Cardiac atrium fibroblast (primary cell): Measurements from ENCODE around the genes RIN3, UNC79 and FAM181A.

DNA sequence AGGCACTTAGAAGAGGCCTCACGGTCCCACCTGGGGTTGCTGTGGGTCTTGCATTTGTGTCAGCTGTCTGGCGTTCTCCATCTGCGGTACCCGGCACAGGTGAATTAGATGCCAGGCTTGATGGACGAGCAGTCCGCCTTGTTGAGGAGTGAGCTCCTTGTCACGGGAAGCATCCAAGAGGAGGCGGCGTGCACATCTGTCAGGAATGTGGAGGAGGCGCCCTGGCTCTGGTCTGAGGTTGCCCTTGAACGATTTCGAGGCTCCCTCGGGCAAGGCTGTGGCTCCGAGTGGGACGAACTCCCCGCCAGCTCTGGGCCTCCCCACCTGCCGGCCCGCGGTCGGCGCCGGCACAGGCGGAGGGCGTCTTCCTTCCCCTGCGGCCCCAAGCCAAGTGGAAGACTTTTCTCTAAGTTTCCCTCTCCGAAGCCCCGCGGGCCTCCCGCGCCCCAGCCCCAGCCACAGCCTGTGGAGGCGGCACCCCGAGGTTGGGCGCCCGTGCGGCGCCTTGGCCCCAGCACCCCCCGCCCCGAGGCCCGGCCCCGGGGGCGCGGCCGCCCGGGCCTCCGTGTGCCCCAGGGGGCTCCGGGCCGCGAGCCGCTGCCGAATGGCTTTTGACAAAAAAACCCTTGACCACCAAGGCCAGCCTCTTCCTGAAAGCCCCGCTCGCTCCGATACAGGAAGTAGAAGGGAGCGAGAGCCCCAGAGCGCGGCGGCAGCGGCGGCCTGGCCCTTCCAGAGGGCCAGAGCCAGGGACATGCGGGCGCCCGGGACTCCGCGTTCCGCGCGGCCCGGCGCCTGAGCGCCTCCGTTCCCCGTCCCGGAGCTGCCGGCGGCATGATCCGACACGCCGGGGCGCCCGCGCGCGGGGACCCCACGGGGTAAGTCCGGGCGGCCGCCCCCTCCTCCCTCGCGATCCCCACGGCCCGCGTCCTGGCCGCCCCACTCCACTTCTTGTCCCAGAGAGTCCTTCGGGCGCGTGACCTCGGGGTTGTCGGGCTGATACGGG is at the start of gene RIN3:
Gene RIN3, plus strand, starts transcription at position 683 of the 1,006 bp plus-strand sequence.
- RAMPAGE, long total RNA: no peak

GRCh38 chr14:92560450-92560821 is 46.9 kb downstream of the RIN3 start:
- RAMPAGE, long total RNA: no peak

DNA sequence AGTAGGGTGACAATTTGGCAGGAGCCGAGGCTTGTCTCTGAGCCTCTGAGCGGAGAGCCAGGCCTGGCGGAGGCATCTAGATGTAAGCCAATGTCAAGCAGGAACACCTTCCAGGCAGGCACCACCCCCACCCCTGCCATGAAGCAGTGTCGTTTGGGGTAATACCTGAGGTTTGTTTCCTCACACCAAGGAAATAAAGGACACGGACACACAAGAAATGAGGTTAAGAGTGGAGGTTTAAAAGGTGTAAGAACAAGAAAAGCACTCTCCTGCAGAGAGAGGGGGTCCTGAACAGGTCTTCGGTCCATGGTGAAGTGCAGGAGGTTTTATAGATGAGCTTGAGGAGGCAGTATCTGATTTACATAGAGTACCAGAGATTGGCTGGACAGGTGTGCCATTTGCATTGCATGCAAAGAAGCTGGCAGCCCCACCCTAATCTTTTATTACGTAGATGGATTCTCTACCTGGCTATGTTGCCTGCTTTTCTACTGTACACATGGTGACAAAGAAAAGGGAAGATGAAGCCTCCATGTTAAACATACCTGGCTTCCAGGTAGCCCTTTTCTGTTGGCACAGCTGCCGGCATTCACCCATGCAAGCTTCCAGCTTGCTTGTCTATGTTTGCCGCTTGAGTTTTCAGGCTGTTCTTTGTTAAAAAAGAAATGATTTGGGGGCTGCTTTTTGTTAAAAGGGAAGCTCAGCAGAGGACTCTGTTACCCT is 60.5 kb downstream of the RIN3 start:
- RAMPAGE, long total RNA: no peak

DNA sequence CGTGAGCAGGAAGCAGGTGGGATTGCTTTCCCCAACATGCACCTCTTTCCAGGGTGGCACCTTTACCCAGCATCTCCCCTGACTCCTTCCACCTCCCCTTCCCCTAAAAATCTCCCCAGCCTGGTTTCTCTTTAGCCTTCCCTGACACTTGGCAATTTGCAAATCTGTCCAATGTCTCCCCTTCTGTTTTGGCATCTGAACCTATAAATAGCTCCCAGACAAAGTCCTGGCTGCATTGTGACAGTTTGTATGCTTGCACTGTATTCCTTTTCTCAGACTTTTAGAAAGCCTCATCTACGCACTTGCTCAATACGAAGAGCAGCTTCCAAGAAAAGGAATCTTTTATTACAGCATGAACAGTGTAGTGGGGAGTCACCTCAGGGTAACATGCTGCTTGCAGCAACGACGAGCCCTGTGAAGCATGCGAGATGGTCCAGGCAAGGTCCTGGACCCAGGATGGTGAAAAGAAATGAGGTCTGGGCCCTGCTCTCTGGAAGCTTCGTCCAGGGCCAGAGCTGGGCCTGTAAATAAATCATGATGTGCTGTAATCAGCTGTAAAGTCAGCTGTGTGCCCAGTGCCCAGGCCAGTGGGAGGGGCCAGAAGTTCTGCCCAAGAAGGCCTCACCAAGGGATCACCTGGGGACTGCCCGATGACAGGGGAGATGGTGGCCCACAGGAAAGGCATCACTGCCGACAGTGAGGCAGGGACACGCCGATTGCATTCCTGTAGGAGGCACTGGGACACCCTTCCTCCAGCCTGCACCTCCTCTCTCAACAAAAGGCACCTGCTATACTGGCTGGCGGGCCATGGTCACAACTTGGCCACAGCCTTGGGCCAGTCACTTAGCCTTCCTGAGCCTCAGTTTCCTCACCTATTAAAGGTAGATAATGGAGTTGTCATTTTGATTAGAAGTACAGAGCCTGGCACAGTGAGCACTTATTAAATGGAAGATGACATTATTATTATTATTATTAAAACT is 88.4 kb downstream of the RIN3 start:
- RAMPAGE, long total RNA: no peak

DNA sequence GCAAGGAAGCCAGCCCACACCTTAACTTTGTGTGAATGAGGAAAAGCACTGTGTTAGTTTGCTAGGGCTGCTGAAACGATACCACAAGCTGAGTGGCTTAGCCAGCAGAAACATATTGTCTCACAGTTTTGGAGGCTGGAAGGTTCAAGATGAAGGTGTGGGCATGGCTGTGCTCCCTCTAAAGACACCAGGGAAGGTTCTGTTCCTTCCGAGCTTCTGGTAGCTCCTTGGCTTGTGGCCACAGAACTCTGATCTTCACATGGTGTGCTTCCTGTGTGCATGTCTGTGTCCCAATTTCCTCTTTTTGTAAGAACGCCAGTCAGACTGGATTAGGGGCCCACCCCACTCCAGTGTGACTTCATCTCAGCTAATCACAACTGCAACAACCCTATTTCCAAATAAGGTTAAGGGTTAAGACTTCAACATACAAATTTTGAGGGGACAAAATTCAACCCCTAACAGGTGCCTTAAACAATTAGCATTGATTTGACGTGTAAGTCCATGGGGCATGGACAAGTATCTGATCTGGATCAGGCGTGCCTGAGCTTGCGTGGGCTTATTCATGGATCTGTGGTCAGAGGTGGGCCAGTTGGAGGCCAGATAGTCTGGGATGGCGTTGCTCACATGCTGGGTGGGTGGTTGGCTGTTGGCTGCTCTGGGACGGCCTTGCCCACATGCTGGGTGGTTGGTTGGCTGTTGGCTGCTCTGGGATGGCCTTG is 88.6 kb downstream of the LGMN start:
- RAMPAGE, long total RNA: no peak

DNA sequence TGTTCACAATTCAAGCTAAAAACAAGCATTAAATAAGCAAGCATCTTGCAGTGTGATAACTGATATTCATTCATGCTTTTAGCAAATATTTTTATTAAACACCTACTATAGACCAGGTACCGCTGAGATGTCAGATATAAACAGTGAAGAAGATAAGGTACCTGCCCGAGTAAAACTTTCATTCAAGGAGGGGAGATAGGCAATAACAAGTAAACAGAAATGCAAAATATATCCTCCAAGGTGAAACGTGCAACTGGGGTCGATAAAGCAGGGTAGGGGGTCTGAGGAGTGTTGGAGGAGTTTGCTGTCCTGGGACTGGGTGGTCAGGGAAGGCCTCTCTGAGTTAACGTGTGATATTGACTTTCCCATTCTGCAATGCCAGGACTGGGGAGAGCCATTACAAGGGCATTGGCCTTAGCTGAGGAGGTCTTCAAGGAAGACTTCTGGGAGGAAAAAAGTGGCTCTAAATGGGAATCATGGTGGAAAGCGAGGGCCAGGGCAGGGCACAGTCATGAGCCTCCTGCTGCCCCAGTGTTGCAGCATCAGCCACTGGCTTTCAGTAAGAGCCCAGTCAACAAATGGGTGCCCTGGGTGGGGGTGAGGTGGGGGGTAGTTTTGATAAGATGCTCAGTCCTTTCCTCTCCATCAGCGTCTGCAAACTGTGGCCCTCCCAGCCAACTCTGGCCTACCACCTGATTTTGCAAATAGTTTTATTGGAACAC is 79.2 kb downstream of the LGMN start:
- RAMPAGE, long total RNA: no peak

- RAMPAGE, long total RNA: no peak
Measured at GRCh38 chr14:92797313-92797793, 3.2 kb downstream of the GOLGA5 start.

- RAMPAGE, long total RNA: no peak
Measured at GRCh38 chr14:92846314-92846709, 52.2 kb downstream of the GOLGA5 start.

DNA sequence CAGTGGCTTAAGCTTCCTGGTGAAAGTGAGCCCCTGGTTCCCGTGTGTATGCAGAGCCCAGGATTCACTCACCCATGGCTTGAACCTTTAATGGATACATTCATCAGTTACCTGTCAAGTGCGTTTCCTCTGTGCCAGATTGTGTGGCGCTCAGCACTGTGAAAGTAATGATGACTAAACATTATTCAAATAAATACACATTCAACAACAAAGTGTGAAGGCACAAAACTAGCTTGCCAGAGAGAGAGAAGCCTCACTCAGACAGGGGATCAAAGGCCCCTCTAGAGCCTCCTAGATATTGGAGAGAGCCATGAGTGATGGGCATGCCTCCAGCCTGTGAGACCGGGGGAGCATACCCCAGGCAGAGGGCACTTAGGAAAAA is 545 bp upstream of the CHGA start:
- RAMPAGE, long total RNA: no peak

DNA sequence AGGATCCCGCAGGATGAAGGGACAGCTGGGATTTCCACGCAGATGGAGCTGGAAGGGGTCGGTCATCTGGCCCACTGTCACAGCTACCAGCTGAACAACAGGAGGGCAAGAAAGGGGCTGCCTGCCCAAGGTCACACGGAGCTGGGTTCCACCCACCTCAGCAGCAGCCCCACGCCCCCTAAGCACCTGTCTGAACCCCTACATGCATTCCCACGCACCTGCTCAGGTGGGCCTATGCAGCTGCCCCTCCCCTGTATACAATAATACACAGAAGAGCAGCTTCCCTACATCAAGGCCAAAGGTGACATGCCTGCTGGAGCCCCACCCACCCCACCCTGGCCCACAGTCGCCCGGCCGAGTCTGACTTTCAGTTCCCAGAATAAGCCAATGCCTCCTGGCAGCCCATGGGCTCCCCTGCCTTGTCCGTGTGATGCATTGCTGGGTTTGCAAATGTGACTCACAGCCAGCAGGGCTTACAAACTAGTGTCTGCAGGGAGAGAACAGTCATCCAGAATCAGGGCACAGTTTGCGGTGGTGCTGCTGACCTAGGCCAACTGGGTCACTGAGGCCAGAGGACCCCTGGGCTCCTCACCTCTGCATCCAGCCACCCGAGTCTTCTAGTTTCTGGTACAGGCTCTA is 84.2 kb downstream of the CHGA start:
- RAMPAGE, long total RNA: no peak

DNA sequence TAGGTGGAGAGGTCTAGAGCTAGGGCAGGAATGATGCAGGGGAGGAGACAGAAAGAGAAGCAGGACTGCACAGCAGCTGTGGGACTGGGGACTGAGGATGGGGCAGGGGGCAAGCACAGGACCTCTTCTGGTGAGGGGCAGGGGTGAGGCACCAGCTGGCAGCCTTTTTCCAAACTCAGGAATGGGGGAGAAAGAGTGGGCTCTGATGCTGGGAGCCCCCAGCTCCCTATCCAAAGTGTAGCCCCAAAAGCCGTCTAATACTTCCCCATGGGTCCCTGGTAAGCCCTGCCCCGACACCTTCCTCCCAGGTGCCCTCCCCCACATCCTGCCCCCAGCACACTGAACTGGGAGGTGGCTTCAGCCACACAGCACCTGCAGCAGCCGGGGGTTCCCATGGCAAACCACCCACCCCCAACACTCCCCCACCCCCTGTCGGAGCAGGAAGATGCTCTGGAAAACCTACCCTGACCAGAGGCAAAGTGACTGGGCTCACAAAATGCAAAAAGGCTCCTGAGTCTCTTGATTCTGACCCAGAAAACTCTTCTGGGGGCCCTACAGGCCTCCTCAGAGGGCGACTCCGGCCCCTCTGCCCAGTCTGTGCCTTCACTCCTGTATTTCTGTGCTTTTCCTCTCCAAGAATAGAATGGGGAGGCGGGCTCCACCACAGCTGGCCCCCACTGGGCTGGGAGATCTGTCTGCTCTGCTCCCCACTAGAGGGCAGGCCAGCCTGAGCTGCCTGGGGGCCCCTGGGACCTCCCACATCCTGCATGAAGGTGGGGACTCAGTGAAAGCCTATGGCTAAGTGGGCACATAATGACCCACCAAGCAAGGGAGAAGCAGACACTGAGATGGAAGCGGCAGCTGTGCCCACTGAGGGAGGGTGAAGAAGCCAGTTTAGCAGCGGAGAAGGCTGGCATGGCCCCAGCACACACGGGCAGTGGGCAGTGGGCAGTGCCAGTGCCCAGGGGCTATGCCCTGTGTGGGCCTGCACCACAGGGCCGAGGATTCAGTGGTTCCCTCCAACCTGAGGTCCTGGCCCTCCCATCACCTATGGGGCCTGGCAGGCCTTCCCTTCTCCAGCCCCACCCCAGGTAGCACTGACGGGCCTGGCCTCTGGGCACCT is 81.5 kb downstream of the ITPK1 start:
- RAMPAGE, long total RNA: no peak

DNA sequence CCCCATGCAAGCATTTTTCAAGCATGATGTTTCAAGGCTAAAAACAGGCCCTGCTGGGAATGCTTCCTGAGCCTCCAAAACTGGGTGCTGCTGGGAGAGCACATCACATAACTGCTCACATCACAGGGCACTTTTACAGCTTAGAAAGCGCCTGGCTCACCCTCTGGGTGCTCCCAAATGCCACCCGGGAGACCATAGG is 58.9 kb downstream of the ITPK1 start:
- RAMPAGE, long total RNA: no peak

- RAMPAGE, long total RNA: no peak
Measured at GRCh38 chr14:93293794-93294177, 39.0 kb downstream of the BTBD7 start.

- RAMPAGE, long total RNA: no peak
Measured at GRCh38 chr14:93329849-93330911, 2.7 kb downstream of the BTBD7 start.

DNA sequence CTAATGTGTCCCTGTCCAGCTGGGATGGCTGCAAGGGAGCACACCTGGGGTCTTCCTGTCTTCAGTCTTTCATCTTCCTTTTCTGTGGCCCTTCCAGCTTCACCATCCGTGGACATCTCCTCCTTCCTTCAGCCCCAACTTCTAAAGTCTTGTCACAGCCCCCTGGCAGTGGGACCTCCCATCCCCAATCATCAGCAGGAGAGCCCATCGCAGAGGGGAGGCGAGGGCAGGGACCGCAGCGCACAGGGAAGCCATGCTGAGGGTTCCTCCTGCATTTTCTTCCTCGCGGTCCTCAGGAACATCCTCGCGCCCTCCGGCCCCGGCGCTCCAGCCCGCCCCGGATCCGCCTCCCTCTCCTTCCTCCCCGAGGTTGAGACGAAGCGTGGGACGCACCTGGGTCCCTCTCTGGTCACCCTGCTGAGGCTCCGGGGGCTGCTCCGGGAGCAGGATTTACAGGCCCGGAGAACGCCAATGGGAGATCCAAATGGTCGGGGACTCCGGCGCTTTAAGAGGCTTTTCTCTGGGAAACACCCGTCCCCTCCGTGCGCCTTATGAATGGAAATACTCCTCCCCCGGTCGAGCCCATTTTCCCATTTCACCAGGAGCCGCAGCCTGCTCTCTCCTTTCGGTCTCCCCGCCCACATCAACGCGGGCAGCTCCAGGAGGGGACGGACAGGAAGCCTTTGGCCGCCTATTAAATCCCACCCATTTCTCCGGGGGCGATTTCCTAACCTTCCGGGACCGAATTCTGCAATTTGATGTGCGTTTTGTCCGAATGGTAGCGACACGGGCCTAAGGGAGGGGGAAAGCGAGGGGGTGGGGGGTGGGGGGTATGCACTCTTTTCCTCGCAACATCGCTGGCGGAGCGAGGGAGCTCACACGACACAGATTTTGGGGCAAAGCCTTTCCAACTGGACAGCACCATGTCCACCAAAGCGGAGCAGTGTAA is at the start of gene UNC79:
Gene UNC79, plus strand, starts transcription at position 833 of the 949 bp plus-strand sequence.
- RAMPAGE, long total RNA: no peak

DNA sequence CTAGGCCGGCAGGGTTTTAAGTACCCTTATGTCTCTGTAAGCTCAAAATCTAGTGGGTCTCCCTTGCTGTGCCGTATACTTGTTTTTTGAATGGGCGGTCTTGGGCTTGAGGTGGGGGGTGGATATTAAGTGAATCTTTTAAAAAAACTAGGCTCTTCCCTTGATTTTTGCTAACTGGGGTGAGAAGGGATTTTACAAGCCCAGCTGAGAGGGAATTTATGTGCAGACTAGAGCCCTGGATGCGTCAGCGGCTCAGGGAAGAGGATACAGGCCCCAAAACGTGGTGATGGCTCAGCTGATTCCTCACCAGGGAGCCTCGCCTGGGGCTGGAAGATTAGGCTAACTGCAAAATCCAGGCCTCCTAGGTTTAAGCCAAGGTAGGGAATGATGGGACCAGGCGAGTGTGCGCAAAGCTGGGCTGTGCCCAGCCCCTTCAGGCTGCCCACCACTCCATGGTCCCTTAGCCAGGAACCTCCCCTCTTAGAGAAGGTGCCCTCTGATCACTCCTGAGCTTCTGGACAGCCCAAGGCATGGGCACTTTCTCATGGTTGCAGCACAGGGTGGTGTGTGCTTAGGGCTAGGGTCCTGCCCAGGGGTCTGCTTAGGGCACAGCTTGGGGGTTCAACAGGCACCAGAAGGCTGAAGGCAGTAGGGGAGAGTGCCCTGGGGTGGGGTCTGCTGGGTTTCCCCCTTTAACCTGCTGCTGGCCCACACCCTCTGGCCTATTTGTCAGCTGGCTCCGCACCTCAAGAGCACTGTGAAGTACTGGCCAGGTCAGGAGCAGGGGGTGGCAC is 69.1 kb downstream of the PRIMA1 start:
- RAMPAGE, long total RNA: no peak

- RAMPAGE, long total RNA: no peak
Measured at GRCh38 chr14:93750687-93751250, 37.5 kb downstream of the PRIMA1 start.

DNA sequence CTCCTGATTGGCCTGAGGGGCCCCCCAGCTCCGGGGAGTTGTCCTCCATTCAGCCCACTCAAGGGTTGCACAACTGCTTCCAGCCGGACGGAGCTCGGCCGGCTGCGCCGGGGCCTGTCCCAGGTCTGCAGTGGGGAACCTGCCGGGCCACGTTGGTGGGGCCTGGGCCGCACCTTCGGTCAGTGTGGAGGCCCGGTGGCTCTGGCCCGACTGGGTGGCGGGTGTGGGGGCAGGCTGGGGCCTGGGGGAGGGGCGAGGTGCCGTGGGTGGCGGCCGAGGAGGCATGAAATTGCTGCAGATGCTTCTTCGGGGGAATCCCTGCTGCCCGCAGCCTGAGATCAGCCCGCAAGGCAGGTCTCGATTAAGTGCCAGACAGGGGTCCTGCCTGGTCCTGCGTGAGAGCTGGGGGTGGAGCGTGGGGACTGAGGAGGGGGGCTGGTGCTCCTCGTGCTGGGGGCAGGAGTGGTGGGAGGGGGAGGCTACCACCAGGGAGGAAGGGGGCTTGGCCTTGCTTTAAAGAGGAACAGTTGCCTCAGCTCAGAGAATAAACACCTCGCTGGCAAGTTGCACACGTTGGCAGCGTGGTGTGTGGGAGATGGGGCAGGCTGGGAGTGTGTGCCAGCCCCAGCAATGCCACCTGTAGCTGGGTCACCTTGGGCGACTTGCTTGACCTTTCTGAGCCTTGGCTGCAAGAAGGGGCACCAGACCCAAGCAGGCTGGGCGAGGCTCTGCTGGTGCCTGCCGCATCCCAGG is at the start of gene FAM181A:
Gene FAM181A, plus strand, starts transcription at position 68 of the 753 bp plus-strand sequence.
- RAMPAGE, long total RNA: no peak

DNA sequence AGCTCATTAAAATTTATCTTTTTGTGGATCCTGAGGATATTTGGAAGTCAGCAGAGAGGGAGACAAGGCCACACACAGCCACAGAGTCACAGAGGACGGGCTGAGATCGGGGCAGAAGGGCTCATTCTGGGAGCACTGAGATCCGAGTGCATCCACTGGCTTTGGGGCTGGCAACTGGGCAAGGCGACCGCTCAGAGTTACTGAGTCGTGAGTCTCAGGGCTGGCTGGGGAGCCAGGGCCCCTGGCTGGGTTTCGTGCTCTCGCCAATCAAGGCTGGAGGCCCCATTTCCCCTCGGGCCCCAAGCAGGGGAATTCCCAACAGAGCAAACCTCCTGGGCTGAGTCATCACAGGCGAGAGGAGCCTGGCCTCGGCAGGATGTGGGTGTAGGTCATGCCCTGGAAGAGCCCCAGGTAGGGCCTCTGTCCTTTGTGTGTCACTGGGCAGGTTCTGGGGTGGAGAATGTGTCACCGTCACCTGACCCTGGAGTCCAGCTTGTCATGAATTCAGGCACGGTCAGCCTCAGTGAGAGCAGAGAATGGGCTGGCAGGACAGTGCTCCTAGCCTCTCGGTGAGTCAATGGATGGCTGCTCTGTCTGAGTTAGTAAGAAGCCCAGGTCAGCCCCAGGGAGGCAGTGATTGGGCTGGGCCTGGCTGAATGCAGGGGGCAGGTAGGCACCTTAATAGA is 17.0 kb downstream of the ASB2 start:
- RAMPAGE, long total RNA: no peak

DNA sequence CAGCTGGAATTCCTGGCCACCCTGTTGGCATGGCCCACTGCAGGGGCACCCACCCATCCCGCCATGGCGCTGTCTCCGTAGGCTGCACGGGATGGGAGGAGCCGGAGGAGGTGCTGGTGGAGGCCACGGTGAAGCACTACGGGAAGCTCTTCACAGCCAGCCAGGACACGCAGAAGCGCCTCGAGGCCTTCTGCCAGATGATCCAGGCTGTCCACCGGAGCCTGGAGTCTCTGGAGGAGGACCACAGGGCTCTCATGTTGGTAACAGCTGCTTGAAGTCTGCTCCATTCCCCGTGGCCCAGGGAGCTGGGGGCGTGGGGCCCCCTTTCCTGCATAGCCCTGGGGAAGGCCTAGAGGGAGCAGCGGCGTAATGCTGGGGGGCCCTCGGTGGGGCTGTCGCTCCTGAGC is 4.0 kb downstream of the CCDC197 start:
- RAMPAGE, long total RNA: no peak